Prostate gland (tissue), 2 donors: ENCODE measurements around a stretch of chr2.

DNA sequence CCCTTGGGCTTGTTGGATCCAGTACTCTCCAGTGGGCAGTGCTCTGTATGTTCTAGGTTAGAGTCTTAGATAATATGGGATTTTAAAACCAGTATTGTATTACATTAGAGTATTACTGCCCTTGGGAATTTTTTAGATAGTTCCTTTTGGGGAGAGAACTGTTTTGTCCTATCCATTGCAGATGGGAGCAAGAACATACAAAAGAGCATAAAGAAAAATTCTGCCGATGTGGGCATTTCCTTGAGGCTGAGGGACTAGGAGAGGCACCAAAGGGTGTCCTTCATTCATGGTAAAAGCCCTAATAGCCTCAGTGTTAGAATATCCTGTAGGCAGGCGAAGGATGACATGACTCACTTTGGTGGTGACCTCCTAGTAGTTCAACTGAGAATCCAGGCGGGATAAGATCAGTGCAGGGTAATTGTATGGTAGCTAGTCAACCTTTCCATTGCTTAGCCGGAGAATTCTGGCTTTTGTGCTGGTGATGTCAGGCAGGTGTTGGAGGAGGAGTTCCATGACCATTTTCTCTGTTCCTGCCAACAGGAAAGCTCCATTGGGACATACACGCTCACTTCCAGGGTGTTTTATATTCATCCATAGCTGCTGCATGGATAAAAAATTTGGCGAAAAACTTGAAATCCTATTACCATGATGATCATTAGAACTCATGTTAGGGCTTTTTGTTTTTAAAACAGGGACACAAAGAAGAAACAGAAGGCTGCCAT is 28.1 kb downstream of the EPAS1 start:
- PRO-cap: no peak
- RAMPAGE, long total RNA, 2 experiments: no peak in any of the 2 experiments

DNA sequence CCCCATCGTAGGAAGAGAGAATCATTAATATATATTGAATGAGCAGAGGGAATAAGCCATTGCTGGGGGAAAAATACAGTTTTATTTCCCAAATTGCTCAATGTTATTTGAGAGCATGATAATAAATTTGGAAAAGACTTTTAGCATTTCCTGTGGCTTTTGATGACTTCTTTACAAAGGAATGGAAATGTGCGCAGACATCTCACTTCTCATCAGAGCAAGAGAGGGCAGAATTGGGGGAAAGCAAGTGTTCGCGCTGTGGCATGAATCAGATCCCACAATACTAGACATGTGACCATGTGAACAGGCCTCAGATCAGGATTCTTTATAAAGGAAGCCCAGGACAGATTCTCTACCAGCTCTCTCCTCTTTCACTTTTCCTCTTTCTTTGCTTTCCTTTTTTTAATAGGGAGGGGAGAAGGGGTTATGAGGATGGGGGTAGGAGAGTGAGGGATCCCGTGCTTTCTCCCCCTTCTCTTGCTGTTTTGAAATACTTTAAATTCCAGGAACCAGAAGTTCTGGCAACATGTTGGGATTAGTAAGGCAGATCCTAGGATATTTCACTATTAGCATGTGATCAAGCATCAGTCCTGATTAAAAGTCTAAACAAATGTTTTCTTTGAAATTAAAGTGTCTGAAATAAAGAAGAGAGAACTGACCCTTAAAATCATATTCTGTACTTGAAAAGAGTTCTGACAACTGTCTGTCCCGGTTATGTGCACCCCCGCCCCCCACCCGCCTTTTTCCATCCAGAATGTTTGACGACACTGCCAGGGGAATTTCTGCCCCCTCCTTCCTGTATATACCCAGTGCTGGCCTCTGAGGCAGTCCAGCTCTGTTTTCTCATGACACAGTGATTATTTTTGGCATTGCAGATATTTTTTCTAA is 37.7 kb downstream of the EPAS1 start:
- PRO-cap: bidirectional peak, plus-strand start outside the sequence, minus-strand start at position 714 of the sequence
- RAMPAGE, long total RNA, 2 experiments: no peak in any of the 2 experiments

- PRO-cap: no peak
- RAMPAGE, long total RNA, 2 experiments: no peak in any of the 2 experiments
Measured at GRCh38 chr2:46338442-46339139, 41.4 kb downstream of the EPAS1 start.

- PRO-cap: no peak
- RAMPAGE, long total RNA, 2 experiments: no peak in any of the 2 experiments
Measured at GRCh38 chr2:46348631-46348841, 51.3 kb downstream of the EPAS1 start.

DNA sequence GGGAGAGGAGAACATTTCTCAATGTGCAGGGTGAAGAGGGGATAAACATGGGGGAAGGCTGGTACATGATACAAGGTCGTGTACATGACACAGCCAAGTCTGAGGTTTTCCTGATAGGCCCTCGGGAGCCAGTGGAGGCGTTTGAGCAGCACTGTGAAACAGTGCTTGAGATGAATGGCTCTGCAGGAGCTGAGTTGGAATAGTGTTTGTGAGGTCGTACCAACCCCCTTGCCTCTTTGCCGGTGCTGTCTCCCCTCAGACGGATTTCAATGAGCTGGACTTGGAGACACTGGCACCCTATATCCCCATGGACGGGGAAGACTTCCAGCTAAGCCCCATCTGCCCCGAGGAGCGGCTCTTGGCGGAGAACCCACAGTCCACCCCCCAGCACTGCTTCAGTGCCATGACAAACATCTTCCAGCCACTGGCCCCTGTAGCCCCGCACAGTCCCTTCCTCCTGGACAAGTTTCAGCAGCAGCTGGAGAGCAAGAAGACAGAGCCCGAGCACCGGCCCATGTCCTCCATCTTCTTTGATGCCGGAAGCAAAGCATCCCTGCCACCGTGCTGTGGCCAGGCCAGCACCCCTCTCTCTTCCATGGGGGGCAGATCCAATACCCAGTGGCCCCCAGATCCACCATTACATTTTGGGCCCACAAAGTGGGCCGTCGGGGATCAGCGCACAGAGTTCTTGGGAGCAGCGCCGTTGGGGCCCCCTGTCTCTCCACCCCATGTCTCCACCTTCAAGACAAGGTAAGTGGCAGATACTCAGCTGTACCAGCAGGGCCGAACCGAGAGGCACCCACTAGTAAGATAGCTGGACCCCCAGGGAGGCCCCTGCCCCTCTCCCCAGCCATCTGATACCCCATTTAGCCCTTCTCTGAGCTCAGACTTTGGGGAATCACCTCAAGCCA is 83.0 kb downstream of the EPAS1 start:
- PRO-cap: no peak
- RAMPAGE, long total RNA, 2 experiments: no peak in any of the 2 experiments

GRCh38 chr2:46386274-46387020 is 89.2 kb downstream of the EPAS1 start:
- PRO-cap: no peak
- RAMPAGE, long total RNA, 2 experiments: no peak in any of the 2 experiments

- PRO-cap: no peak
- RAMPAGE, long total RNA, 2 experiments: no peak in any of the 2 experiments
Measured at GRCh38 chr2:46547409-46547679, 5.0 kb upstream of the ATP6V1E2 start.

- PRO-cap: no peak
- RAMPAGE, long total RNA, 2 experiments: no peak in any of the 2 experiments
Measured at GRCh38 chr2:46556554-46556866, 14.1 kb upstream of the ATP6V1E2 start.

GRCh38 chr2:46663404-46663942 is 35.6 kb upstream of the SOCS5 start:
- PRO-cap: no peak
- RAMPAGE, long total RNA, 2 experiments: no peak in any of the 2 experiments

GRCh38 chr2:46706353-46707041 is 7.4 kb downstream of the SOCS5 start:
- PRO-cap: no peak
- RAMPAGE, long total RNA, 2 experiments: no peak in any of the 2 experiments

GRCh38 chr2:46707042-46707735 is 8.1 kb downstream of the SOCS5 start:
- PRO-cap: no peak
- RAMPAGE, long total RNA, 2 experiments: no peak in any of the 2 experiments

DNA sequence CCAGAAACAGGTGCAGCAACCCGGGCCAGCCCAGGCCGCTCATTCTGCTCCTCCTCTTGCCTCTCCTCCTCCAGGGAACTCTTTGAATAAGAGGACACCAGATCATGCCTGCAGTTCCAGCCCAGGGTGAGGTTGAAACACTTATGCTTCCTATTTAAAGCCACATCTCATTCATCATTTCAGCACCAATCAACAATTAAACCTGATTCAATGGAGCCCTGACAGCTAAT is 97.6 kb downstream of the MCFD2 start:
- PRO-cap: bidirectional peak, plus-strand start outside the sequence, minus-strand start at position 84 of the sequence
- RAMPAGE, long total RNA, 2 experiments: no peak in any of the 2 experiments

- PRO-cap: no peak
- RAMPAGE, long total RNA, 2 experiments: no peak in any of the 2 experiments
Measured at GRCh38 chr2:46866792-46867287, 48.8 kb downstream of the MCFD2 start.

DNA sequence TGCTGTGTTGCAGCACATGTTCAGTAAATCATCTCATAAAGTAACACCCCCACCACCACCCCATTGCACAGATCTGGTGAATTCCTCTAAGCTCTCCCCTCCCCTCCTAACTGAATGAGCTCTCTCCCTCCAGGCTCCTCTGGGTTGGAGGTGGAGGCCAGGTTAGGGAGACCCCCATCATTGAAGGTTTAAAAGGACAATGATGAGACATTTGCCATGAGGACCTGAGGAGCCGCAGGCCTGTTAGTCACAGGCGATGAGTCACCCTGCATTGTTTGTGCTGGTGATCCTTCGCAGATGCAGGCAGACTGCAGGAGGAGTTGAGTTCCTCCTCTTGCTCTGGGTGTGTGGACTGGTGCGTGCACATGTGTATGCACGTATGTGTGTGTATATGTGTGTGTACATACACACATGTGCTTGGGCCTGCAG is 42.1 kb downstream of the MCFD2 start:
- PRO-cap: unidirectional peak, plus-strand start at position 306 of the sequence
- RAMPAGE, long total RNA, 2 experiments: no peak in any of the 2 experiments

GRCh38 chr2:46984117-46984530 is 43.1 kb downstream of the TTC7A start:
- PRO-cap: no peak
- RAMPAGE, long total RNA, 2 experiments: no peak in any of the 2 experiments

DNA sequence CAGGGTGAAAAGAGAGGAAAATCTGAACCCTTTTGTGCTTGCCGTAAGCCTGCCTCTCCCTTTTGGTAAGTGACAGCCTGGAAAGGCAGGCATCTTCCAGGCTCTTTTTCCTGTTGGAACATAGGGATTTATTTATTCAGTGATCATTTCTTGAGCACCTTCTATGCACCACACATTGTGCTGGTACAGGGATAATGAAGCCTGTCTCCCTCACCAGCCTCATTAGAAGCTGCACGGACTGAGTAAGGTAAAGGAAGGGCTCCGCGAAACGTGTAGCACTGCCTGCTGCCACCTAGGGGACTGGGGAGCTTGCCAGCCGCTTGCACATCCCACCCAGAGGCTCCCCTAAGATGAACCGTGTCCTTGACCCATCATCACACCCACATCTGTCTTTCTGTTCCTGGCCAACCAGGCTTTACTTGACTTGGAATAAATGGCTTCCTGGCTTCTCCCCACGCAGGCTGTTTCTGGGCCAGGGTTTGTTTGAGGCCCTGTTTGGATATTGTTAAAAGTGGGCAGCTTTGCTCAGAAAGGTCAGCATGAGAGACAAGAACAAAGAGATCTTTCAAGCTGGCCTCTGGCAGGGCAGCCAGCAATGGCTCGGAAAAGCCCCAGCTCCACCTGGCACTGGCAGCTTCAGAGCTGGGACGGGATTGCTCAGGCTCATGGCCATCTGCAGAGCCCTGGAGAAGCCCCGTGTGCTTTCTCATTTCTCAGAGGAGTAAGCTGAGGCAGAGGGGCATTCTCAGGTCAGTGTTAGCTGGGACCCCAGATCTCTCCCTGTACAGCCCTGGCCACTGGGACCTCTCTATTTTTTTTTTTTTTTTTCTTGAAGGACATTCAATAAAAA is 48.0 kb downstream of the TTC7A start:
- PRO-cap: no peak
- RAMPAGE, long total RNA, 2 experiments: no peak in any of the 2 experiments

DNA sequence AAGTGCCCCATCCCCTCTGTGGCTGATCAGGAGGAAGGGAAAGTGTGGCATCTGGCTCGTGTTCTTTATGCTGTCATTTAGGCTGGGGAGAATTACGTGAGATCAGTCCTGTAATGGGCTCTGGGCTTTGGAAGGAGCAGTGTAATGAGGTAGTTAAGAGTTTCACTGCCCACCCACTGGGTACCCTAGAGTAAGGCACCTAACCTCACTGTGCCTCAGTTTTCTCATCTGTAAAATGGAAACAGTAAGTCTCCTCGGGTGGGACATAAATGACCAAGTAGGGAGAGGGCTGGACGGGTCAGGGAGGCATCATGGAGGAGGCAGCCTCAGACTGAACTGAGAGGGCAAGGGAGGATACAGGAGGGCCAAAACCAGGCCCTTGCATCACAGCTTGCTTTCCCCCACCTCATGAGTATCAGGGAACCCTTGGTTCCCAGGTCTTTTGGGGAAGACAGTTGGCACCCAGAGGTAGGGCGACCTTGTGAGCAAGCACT is 71.9 kb downstream of the TTC7A start:
- PRO-cap: no peak
- RAMPAGE, long total RNA, 2 experiments: no peak in any of the 2 experiments

DNA sequence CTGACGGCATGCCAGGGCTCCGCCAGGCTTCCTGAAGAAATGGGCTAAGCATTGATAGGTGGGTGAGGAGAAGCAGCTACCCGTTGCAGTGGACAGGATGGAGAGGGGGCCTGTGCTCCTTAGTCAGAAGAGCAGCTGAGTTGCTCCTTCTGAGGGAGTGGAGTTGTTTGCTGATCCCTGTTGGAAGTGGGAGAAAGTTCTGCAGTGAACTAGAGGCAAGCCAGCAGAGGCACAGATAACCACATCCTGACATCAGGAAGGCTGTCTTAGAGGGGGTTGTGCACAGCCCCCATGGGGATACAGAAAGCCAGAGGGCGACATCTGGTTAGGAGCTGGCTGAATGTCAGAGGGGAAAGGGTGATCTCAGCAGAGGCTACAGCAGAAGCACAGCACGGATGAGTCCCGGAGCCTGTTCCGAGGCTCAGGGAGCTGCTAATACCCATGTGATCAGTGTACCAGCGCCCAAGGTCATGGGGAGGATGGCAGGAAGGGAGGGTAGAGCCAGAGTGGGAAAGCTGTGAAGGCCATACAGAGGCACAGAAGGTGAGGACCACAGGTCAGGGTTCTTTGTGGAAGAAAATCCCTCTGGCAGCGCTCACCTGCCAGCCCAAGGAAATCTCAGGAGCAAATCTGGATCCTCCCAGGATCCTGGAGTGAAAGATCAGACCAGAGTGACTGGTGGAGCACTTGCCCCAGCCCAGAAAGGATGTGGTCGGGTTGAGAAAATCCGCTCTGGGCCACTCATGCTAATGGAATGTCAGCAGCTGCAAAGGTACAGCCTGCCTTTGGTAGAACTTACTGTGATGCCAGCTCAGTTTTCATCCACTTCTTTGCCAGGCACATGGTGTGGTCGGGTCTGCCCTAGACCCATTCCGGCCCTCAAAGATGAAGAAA is 102.3 kb downstream of the TTC7A start:
- PRO-cap: no peak
- RAMPAGE, long total RNA, 2 experiments: no peak in any of the 2 experiments

DNA sequence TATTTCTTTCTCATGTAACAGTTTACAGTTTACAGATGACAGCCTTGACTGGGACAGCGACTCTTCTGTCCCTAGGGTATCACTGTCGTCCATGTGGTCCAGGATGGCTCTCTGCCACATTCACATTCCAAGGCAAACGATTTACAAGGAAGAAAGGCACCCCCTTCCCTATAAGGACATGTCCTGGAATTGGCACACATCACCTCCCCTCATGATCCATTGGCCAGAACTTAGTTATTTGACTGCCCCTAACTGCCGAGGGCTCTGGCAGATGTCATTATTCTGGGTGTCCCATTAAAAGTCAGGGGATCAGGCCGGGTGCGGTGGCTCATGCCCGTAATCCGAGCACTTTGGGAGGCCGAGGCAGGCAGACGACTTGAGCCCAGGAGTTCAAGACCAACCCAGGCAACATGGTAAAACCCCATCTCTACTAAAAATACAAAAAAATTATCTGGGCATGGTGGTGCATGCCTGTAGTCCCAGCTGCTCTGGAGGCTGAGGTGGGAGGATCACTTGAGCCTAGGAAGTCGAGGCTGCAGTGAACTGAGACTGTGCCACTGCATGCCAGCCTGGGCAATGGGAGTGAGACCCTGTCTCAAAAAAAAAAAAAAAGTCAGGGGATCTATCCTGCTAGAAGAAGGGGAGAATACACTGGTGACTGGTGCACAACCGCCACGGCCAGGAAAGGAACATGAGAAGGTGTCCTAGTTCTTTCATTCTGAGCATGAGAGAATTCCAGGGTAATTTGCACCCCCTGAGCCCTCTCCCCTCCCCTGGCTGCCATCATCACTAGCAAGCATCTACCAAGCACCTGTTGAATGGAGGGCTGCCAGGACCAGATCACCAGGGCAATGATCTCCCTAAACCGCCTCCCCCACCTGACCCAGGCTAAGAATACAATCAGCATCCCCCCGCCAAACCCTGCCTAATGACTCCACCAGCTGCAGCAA is 100.6 kb downstream of the STPG4 start:
- PRO-cap: no peak
- RAMPAGE, long total RNA, 2 experiments: no peak in any of the 2 experiments

DNA sequence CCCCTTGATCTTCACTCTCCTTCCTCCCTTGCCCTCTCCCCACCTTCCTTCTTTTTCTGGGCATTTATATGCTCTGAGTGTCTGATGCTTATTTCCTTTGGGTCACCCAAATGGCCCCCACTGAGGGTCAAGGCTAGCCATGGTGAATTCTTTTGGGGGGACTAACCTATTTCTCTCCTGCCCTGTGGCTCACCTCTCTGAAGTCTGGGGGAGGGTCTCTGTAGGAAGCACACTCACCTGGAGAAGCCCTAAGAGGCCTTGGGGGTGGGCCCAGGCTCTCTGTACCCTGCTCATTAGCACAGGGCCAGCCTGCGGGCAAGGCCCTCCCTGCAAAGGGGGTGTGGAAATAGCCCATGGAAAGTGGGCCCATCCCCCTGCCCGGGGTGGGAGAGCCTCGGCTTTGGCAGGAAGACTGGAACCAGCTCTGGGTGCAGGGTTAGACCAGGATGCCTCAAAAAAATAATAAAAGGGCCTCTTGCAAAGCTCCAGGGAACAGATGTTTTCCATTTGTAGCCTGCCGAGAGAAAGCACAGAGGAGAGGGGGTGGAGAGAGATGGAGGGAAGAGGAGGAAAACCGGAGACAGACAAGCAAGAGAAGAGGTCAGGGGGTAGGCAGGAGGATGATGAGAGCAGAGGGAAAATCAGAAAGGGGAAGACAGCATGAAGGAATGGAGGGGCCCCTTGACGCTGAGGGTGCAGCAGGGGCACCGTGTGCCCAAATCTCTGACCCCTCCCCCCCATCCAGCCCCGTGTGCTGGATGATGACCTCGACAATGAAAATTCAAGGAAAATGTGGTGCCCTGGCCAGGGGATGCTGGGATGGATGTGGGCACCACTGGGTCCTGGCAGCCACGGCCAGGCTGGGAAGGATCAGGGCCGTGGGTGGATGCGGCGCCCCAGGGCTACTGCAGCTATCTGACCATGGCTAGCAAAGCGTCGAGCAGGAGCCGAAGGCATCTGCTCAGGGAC is 98.6 kb downstream of the STPG4 start:
- PRO-cap: unidirectional peak, plus-strand start at position 536 of the sequence
- RAMPAGE, long total RNA, 2 experiments: no peak in any of the 2 experiments